Prostate gland (tissue), 2 donors: Measurements from ENCODE around the genes PAGR1, MAPK3, CORO1A, TBC1D10B and TMEM265.

DNA sequence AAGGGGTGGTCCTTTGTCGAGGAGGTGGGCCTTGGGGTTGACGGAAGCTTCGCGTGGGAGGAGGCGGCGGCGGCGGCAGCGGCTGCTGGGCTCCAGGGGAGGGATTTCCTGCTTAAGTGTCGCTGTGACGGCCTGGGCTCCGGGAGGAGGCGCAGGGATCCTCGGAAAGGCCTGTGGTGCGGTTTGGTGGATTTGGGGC is 1.6 kb downstream of the MAZ start:
- PRO-cap, result bidirectional peak, plus-strand start at position 125 of the sequence, minus-strand start outside the sequence
- RAMPAGE, long total RNA, 2 experiments, result start-site peak on the plus strand in 2 of 2 experiments, centred at positions 101 to 103 of the sequence, 235 to 447 reads per replicate

GRCh38 chr16:29815797-29816221 is at the start of gene PAGR1:
Gene PAGR1, plus strand, starts transcription at chr16:29816152.
- PRO-cap, result bidirectional peak, plus-strand start at chr16:29815891, minus-strand start at chr16:29815617; bidirectional peak, plus-strand start at chr16:29816186, minus-strand start at chr16:29815935
- RAMPAGE, long total RNA, 2 experiments, result start-site peak on the plus strand in 1 of 2 experiments, at chr16:29816123-29816220 at its widest, 403 reads per replicate

GRCh38 chr16:29825030-29825883 is 5.0 kb downstream of the MVP start:
- PRO-cap, result no peak
- RAMPAGE, long total RNA, 2 experiments, result no peak in any of the 2 experiments

DNA sequence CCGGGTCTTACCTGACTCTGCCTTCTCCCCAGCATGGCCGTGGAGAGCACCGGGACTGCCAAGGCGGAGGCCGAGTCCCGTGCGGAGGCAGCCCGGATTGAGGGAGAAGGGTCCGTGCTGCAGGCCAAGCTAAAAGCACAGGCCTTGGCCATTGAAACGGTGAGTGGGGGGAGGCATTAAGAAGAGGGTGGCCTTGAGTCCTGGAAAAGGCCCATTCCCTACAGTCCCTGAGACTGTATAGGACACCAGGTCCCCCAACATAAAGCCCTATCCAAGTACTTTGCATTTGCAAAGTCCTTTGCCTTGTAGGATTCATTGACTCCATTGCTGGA is 16.9 kb downstream of the CDIPT start:
- PRO-cap, result no peak
- RAMPAGE, long total RNA, 2 experiments, result no peak in any of the 2 experiments

DNA sequence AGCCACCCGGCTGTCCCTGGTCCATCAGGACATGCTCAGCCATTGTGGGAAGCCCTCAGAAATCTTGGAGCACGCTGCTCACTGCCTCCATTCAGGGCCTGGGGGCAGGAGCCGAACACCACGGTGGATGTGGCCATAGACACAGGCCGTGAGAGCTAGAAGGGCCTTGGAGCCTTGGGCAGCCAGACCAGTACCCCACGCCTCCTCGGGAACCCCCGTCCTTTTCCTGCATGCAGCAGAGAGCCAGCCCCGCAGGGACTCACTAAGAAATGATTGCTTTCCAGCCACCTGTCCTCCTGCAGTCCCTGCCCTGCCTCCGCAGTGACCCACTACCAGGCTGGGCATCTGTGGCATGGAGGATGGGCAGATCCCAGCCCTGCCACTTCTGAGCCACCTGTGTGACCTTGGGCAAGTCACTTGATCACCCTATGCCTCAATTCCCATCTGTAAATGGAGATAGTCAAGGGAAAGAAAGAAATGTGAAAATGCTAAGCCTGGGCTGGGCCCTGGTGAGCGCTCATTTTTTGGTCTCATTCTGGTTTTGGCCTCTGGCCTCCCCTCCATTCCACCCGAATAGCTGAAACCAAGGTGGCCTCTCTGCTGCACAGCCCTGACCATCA is 3.2 kb downstream of the DOC2A start:
- PRO-cap, result unidirectional peak, minus-strand start at position 215 of the sequence
- RAMPAGE, long total RNA, 2 experiments, result no peak in any of the 2 experiments

DNA sequence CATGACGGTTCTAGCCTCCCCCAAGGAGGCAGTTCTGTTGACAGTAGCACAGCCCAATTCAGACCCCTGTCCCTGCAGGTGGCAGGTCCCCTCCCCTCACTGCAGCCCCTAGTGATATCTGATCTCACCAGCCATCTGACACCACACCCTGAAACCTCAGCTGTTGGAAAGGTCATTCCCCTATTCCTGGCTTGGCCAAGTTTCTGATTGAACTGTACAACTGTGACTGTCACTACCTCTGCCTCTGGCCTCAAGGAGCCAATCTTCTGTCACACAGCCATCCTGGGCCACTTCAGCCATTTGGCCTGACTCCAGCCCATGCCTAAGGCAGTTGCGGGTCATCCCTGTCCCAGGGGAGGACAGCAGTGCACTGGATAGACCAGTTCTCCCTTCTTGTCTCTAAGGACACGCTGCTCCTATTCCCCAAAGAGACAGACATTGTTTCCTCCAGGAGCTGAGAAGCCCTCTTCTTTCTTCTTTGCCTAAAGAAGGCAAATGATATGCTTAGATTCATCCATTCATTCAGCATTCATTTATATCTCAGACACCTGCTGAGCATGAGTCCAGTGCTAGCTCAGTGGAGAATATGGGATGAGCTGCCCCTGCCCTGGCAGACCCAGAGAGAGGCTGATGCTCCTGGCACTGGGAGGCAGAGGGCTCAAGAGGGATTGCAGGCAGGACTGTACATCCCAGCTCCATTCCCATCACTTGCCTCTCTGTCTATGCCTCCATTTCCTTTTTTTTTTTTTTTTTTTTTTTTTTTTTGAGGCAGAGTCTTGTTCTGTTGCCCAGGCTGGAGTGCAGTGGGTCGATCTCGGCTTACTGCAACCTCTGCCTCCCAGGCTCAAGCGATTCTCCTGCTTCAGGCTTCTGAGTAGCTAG is 4.5 kb upstream of the ALDOA start:
- PRO-cap, result unidirectional peak, plus-strand start at position 382 of the sequence
- RAMPAGE, long total RNA, 2 experiments, result no peak in any of the 2 experiments

GRCh38 chr16:30094624-30095200 is 1.3 kb downstream of the YPEL3 start:
- PRO-cap, result no peak
- RAMPAGE, long total RNA, 2 experiments, result start-site peak on the minus strand in 1 of 2 experiments, at chr16:30094888-30095092 at its widest, 8 to 13 reads per replicate

DNA sequence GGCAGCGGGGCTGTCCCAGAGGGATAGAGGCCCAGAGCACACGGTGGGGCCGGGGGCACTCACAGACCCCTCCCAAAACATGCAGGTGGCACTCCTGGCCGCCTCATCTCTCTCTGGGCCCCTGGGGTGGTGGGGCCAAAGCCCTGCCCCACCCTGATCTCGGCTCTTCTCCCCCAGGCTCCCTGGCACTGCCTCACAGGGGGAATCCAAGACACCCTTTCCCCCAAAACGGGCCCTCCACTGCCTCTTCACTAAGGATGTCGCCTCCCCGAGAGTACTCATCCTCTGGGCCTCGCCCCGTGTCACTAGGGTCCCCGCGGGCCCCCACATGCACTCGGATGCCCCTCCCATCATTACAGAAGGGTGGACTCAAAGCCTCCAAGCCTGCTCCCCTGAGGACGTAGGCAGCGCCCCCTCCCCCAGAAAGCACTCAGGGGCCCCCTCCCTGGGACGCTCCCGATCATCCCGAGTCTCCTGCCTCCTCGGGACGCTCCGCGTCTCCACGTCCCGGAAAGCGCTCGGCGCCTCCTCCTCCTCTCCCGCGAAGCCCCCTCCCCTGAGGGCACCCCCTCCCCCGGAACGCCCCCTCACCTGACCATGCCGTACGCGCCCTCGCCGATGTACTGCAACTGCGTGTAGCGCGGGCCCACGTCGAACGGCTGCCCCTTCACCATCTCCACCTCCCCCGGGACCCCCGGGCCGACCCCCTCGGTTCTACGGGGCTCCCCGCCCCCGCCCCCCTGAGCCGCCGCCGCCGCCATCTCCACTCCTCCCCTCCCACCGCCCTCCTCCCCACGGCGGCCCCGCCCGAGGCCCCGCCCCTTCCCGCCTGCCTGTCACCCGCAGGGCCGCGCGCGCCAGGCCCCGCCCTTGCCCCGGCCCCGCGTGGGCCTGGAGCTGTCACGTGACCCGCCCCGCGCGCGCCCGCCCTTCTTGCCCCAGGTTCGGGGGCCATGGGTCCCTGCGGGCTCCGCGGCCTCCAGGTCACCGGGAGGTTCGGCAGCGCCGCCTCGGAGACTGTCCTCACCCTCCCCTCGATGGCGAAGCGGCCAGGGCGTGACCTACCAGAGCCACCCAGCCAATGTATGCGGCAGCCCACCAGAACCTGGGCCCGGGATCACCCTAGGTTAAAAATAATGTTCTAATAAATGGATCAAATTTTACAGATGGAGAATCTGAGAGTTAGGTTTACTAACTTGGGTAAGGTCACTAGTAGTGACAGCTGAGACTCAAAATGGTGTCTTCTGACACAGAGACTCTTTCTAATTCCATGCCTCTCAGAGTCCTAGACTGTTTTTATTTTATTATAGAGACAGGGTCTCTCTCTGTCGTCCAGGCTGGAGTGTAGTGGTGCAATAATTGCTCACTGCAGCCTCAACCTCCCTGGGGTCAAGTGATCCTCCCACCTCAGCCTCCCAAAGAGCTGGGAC is at the start of gene MAPK3:
MAPK3 (minus strand) TSS at position 772 of the 1,430 bp plus-strand sequence.
- PRO-cap, result unidirectional peak, minus-strand start at position 301 of the sequence; unidirectional peak, minus-strand start at position 504 of the sequence; bidirectional peak, plus-strand start at position 930 of the sequence, minus-strand start at position 782 of the sequence
- RAMPAGE, long total RNA, 2 experiments, result start-site peak on the minus strand in 1 of 2 experiments, centred at position 693 of the sequence, 43 reads per replicate

DNA sequence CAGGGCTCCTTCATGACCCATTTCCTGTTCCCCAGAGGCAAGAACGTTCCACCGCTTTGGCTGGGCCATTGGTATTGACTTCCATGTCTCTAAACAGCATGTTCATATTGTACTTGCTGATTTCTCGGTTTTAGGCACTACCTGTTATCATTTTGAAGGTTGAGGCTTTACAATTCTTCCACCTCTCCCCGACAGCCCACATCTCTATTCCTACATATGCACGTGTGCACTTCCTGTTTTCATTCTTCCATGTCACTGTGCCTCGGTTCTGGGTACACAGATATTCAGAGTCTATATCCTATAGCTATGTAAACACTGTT is 16.7 kb upstream of the MAPK3 start:
- PRO-cap, result no peak
- RAMPAGE, long total RNA, 2 experiments, result no peak in any of the 2 experiments

DNA sequence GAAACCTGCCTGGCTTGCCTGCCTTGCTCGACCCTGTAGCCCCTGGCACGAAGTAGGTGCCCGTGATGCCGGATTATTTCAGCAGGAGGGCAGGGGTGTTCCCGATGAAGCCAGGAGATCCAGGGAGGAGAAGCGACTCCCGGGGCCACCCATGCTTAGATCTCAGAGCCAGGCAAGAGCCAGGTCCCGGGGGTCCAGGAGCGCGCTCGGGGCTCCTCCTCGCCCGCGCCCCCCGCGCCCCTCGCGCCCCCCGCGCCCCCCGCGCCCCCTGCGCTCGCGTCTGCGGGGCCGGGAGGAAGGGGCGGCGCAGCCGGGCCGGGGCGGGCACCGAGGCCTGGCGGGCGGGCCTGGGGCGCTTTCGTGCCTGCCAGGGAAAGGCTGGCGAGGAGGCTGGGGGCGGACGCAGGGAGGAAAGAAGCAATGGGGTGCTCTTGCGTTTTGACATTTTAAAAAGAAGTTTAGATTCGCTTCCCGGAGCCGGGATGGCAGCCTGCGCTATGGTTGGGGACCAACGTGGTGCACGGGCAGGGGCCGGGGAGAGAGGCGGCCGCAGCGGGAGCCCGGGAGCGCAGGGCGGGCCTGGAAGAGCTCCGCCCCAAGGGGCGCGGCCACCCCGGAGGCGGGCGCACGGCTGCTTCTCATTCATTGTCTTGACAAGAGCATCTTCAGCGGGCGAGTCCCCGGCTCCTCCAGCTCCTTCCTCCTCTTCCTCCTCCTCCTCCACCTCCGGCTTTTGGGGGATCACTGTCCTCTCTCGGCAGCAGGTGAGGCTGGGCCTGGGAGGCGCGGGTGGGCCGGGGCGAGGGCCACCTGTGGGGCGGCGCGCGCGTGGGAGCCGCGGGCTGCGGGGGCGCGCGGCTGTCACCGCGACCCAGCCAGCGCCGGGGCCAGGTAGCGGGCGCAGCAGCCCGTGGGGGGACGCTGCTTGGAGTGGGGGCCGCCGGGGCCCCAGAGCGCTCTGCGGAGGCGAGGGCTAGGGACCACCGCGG is at the start of gene CORO1A:
CORO1A (plus strand) TSS at position 641 of the 989 bp plus-strand sequence.
- PRO-cap, result bidirectional peak, plus-strand start at position 656 of the sequence, minus-strand start at position 515 of the sequence
- RAMPAGE, long total RNA, 2 experiments, result start-site peak on the plus strand in 1 of 2 experiments, centred at position 658 of the sequence, 8 reads per replicate

DNA sequence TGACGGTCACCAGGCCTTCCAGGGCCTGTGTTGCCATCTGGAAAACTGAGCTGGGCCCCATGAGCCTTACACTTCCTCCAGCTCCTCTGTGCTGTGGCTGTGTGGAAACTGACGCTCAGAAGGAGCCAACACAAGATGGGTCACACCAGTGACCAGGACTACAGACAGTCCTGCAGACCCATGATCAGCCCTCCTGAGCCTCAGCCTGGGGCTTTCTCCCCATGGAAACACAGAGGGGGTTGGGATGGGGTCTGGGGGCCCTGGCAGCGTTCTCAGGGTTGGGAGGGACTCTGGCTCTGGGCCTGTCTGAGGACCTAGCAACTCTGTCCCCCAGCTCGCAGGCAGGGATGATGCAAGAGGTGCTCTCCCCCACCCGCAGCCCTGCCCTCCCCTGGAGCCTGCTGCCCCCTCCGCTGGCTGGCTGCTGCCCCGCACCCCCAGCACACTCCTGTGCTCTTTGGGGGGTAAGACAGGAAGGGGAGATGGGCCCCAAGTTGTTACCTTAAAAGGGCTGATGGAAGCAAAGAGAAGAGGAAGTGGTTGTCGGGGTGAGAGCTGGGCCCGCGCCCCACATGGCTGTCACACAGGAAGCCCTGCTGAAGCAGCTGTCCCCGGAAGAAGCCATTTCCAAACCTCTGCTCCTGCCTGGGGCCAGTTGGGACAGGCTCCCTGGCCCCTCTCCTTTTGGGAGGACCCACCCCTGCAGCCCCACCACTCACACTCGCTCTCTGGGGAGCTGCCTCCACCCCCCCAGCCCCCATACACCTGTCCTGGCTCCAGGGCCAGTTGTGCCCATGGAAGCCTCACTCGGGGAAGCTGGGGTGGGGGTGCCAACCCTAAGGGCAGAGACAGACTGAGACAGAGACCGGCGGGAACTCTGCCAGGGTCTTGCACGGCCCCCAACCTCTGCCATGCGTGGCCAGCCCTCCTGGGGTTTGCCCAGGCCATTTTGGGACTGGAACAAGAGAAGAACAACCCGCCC is 2.4 kb downstream of the CORO1A start:
- PRO-cap, result no peak
- RAMPAGE, long total RNA, 2 experiments, result no peak in any of the 2 experiments

GRCh38 chr16:30350503-30351810 is 4.2 kb downstream of the CD2BP2 start:
- PRO-cap, result no peak
- RAMPAGE, long total RNA, 2 experiments, result no peak in any of the 2 experiments

DNA sequence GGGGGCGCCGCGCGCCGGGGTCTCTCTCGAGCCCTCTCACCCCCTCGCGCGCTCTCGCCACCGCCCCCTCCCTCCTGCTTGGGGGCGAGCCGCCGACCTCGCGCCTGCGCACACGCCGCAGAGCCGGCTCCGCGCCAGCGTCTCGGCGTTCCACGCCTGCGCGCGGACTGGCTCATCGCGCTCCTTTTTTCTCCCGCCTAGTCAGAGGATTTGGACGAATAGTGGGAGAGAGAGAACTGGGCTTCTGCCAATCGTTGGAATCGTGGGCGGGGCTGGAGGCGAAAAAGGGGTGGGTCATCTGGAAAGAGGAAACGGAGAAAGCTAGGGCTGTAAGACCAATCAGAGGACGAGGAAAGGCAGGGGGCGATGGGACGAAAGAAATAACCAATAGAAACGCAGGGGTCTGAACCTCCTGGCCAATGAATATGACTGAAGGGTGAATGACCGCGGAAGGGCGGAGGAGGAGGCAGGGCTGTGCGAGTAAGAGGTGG is at the start of gene TBC1D10B:
TBC1D10B (minus strand) TSS at position 144 of the 491 bp plus-strand sequence.
- PRO-cap, result unidirectional peak, minus-strand start at position 102 of the sequence
- RAMPAGE, long total RNA, 2 experiments, result no peak in any of the 2 experiments

GRCh38 chr16:30372805-30373181 is 1.8 kb upstream of the MYL11 start:
- PRO-cap, result no peak
- RAMPAGE, long total RNA, 2 experiments, result no peak in any of the 2 experiments

- PRO-cap, result bidirectional peak, plus-strand start at chr16:30400512, minus-strand start at chr16:30400180; bidirectional peak, plus-strand start at chr16:30400752, minus-strand start at chr16:30400701
- RAMPAGE, long total RNA, 2 experiments, result no peak in any of the 2 experiments
Measured at GRCh38 chr16:30399834-30400955, 5.0 kb downstream of the ZNF48 start.

- PRO-cap, result no peak
- RAMPAGE, long total RNA, 2 experiments, result no peak in any of the 2 experiments
Measured at GRCh38 chr16:30521669-30522287, 4.6 kb downstream of the ZNF768 start.

DNA sequence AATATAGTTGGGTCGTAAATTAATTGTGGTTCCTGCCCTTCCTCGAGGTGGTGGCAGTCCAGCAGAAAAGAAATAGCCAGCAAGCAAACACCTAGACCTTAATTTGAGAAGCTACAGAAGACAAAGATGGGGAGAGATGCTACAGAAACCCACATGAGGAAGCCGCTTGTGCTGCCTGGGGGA is 2.3 kb downstream of the FBRS start:
- PRO-cap, result no peak
- RAMPAGE, long total RNA, 2 experiments, result no peak in any of the 2 experiments

- PRO-cap, result bidirectional peak, plus-strand start at chr16:30699364, minus-strand start at chr16:30699060
- RAMPAGE, long total RNA, 2 experiments, result no peak in any of the 2 experiments
Measured at GRCh38 chr16:30699229-30699660, 274 bp downstream of the SRCAP start.

DNA sequence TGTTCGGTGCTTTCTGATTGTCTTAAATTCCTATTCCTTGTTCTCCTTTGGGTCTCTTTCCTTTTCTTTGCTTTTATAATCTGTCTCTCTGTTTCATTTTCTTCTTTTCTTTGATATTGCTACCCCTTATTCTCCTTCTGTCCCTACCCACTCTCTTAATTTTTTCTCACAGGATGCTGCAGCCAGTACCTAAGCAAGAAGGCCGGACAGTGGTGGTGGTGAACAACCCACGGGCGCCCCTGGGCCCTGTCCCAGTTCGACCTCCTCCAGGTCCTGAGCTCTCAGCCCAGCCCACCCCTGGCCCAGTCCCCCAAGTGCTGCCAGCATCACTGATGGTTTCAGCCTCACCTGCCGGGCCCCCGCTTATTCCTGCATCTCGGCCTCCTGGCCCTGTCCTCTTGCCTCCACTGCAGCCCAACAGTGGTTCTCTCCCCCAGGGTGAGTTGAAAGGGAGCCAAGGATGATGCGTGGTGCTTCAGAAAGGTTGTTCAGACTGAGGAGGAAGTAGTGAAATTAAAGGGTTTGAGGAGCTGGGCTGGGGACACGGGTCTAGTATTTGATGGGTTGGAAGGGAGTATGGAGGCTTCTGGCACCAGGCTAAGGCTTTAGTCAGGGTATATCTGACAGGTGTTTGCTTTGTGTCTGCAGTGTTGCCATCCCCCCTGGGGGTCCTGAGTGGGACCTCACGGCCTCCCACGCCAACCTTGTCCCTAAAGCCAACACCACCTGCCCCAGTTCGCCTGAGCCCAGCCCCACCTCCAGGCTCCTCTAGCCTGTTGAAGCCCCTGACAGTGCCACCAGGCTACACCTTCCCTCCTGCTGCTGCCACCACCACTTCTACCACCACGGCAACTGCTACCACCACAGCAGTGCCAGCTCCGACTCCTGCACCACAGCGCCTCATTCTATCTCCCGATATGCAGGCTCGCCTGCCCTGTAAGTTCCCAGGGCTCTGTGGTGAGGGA is 19.6 kb upstream of the TMEM265 start:
- PRO-cap, result no peak
- RAMPAGE, long total RNA, 2 experiments, result no peak in any of the 2 experiments

- PRO-cap, result bidirectional peak, plus-strand start at chr16:30740653, minus-strand start at chr16:30740496
- RAMPAGE, long total RNA, 2 experiments, result no peak in any of the 2 experiments
Measured at GRCh38 chr16:30740265-30741045, at the start of gene TMEM265. Gene TMEM265, plus strand, starts transcription at chr16:30740642.